ENCODE measurements around a stretch of chr2.

DNA sequence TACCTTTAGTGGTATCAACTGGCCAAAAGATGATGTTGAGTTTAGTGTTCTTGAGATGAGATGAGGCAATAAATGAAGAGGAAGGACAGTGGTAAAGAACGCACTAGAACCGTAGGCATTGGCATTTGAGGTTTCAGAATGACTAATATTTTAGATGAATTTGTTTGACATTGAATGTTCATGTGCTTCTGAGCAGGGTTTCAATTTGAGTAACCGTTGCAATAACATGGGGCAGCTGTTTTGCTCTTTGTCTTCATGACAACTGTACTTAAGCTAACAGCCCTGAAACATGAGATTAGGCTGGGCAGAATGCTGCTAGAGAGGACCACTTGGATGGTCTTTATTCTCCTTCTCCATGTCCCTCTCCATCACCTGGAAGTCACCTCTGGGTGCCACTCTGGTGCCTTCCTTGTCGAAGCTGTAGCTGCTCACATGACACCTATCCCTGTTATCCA lies 4.0 kb downstream of the CTLA4 start:
- PRO-cap, 3 experiments: no peak in any of the 3 experiments
- RAMPAGE, long total RNA, 2 experiments: no peak in any of the 2 experiments
- RRBS: no CpG with 5 or more reads among the region's 4 CpGs

- PRO-cap, 3 experiments: no peak in any of the 3 experiments
- RAMPAGE, long total RNA, 2 experiments: no peak in any of the 2 experiments
- RRBS: no CpG with 5 or more reads among the region's 1 CpG
Measured at GRCh38 chr2:203872070-203872429, 4.5 kb downstream of the CTLA4 start.

- PRO-cap, 3 experiments: no peak in any of the 3 experiments
- RAMPAGE, long total RNA, 2 experiments: no peak in any of the 2 experiments
- RRBS: no CpG with 5 or more reads among the region's 6 CpGs
Measured at GRCh38 chr2:203933887-203934712, 2.5 kb upstream of the ICOS start.

DNA sequence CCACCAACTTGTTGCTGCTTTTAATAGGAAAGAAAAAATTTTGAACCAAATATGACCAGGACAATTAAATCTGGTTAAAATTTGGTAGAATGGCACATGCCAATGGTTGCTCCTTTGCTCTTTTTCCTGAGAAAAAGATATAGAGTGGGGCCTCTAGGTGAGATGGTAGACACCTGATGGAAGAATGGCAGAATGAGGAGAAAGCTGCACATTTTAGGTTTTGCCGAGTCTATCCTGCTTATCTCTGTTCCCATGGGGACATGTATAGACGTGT lies 90.3 kb downstream of the ICOS start:
- PRO-cap, 3 experiments: no peak in any of the 3 experiments
- RAMPAGE, long total RNA, 2 experiments: no peak in any of the 2 experiments
- RRBS: no CpG with 5 or more reads among the region's 2 CpGs

- PRO-cap, 3 experiments: no peak in any of the 3 experiments
- RAMPAGE, long total RNA, 2 experiments: no peak in any of the 2 experiments
- RRBS: no CpG with 5 or more reads among the region's 9 CpGs
Measured at GRCh38 chr2:204453702-204454338, 91.5 kb upstream of the PARD3B start.

- PRO-cap, 3 experiments: no peak in any of the 3 experiments
- RAMPAGE, long total RNA, 2 experiments: no peak in any of the 2 experiments
- RRBS: no CpG with 5 or more reads among the region's 6 CpGs
Measured at GRCh38 chr2:204611008-204611721, 65.9 kb downstream of the PARD3B start.

GRCh38 chr2:204743459-204744370 lies 198.4 kb downstream of the PARD3B start:
- PRO-cap, 3 experiments: no peak in any of the 3 experiments
- RAMPAGE, long total RNA, 2 experiments: no peak in any of the 2 experiments
- RRBS: no CpG with 5 or more reads among the region's 4 CpGs

DNA sequence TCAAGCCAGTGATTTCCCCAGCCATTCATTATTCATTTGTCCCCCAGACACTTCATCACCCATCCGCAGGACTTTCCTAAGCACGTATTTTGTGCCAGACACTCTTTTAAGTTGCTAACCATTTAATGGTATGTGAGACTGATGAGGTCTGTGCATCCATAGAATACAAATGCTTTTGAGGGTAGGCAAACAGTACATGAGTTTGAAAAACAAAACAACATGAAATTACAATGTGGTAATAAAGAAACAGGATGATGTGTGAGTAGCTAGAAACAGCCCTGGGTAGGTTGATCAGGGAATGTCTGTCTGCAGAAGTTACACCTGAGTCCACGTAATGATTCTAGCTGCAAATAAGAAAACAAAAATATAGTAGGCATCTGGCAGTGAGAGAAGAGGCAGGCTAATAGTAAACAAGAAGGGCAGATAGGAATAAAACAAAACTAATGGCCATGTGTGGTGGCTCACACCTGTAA lies 328.2 kb downstream of the PARD3B start:
- PRO-cap, 3 experiments: no peak in any of the 3 experiments
- RAMPAGE, long total RNA, 2 experiments: no peak in any of the 2 experiments
- RRBS: no CpG with 5 or more reads among the region's 3 CpGs

- PRO-cap, 3 experiments: no peak in any of the 3 experiments
- RAMPAGE, long total RNA, 2 experiments: no peak in any of the 2 experiments
- RRBS: no CpG with 5 or more reads among the region's 3 CpGs
Measured at GRCh38 chr2:204922020-204922605, 376.8 kb downstream of the PARD3B start.

DNA sequence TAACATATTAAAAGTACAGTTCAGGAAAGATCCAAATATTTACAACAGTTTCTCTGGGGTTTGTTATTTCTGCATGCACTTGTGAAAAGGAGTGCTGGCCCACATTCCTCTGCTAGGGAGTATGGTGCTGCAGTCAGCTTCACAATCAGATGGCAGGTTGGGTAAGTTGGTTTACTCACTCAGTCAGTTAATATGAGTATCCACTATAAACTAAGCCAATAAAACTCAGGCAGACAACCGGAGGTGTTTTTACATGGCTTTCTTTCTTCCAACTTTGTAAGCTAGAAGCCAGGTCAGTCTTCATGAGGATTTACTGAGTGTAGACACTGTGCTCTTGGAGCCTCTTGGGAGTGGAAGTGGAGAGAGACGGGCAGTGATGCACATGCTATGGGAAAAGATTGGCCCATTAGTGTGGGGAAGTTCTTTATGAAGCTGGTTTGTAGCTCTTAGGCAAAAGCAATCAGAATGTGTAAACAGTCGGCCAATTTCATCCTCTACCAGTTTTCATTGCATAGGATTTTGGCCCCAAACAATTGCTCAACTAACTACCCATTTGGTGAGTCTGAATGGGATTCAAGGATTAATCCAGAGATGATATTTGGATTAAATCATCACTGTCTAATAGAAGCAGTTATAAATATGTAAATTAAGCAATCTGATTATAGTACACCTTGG lies 545.3 kb downstream of the PARD3B start:
- PRO-cap, 3 experiments: no peak in any of the 3 experiments
- RAMPAGE, long total RNA, 2 experiments: start-site peak on the plus strand in 1 of 2 experiments, centred at position 326 of the sequence, 6 reads per replicate
- RRBS: no CpG with 5 or more reads among the region's 3 CpGs

- PRO-cap, 3 experiments: no peak in any of the 3 experiments
- RAMPAGE, long total RNA, 2 experiments: no peak in any of the 2 experiments
- RRBS: no CpG with 5 or more reads among the region's 10 CpGs
Measured at GRCh38 chr2:205703935-205704532, 21.7 kb downstream of the NRP2 start.

- PRO-cap, 3 experiments: no peak in any of the 3 experiments
- RAMPAGE, long total RNA, 2 experiments: no peak in any of the 2 experiments
- RRBS: no CpG with 5 or more reads among the region's 6 CpGs
Measured at GRCh38 chr2:205715063-205715511, 32.8 kb downstream of the NRP2 start.

DNA sequence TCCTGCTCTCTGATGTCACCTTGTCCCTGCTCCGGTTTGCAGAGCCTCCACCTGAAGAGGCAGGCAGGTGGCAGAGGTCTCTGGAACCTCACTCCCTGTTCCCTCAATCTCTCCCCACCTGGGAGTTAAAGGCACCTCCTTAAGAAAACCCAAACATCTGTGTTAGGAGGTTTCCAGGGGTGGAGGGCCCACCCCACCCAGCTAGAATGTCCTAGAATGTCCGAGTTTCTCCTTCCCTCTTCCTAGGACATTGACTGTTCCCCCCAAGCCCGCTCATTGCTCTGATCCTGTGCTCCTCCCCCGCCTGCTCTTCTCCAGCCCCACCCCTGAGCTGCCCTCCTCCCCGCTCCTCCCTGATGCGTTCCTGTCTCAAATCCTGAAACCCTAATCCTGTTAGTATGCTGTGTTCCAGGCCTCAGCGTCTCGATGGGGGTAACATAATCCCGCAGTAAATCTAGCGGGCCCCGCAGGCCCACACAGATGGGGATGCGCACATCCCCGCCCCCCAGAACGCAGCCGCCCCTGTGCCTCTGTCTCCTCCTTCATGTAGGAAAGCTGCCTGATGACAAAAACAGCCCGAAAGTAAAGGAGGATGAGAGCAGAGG lies 51.3 kb downstream of the NRP2 start:
- PRO-cap, 3 experiments: no peak in any of the 3 experiments
- RAMPAGE, long total RNA, 2 experiments: no peak in any of the 2 experiments
- RRBS: no CpG with 5 or more reads among the region's 16 CpGs

GRCh38 chr2:205758189-205758551 lies 75.9 kb downstream of the NRP2 start:
- PRO-cap, 3 experiments: no peak in any of the 3 experiments
- RAMPAGE, long total RNA, 2 experiments: no peak in any of the 2 experiments
- RRBS: no CpG with 5 or more reads among the region's 7 CpGs

GRCh38 chr2:205834710-205835316 lies 152.5 kb downstream of the NRP2 start:
- PRO-cap, 3 experiments: peak in 1 of 3 experiments; most common plus-strand start chr2:205835075 (in 1); most common minus-strand start chr2:205834951 (in 1)
- RAMPAGE, long total RNA, 2 experiments: start-site peak on the minus strand in 2 of 2 experiments, at chr2:205834948-205834981 at its widest, 16 to 21 reads per replicate
- RRBS: no CpG with 5 or more reads among the region's 3 CpGs

DNA sequence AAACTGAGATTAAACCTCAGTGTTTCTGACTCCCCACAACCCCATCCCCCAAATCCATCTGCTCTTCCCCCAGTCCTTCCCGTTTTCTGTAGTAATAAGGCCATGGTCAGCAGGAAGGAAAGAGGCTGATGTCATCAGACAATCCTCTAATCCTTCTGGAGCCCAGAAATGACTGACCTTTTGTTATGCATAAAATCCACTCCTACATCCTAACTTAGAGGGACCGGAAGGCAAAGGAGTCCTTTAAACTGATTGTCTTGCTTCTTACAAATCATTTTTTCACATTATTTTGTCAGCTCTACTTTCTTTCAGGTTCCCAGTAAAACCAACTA lies 155.7 kb downstream of the INO80D start:
- PRO-cap, 3 experiments: no peak in any of the 3 experiments
- RAMPAGE, long total RNA, 2 experiments: no peak in any of the 2 experiments
- RRBS: no CpG with 5 or more reads among the region's 2 CpGs

DNA sequence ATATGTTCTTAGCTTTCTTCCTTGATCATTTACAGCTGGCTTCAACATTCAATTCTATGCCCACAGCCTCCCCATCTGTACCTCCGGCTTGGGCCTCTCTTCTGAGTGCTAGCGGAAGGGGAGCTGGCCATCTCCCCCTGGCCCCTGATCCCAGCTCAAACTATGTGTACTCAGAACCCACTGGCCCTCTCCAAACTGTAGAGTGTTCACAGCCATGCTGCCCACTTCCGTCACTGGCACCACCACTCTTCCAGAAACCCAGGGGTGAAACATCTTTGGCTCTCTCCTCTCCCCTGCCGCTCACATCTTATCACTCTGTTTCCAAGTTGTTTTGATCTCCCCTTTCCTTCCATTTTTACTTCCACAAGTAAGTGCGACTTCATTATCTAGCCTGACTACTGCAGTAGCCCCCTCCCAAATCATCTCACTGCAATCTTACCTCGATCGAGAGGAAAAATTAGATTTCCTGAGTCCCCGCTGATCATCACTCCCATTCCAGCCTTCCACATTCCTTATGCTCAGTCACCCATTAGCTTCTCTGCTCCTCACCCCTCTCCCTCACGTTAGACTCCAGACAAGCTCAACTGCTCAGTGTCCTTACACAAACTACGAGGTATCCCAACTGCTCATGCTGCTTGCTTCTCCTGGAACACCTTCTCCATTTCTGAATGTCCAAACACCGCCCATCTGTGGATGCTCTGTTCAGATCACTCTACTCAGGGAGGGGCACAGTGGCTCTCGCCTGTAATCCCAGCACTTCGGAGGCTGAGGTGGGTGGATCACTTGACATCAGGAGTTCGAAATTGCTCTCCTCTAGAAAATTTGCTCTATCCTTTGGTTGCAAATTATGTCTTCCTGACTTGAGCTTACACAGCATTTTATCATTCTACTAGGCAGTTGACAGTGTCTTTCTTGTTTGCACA lies 96.7 kb downstream of the INO80D start:
- PRO-cap, 3 experiments: no peak in any of the 3 experiments
- RAMPAGE, long total RNA, 2 experiments: no peak in any of the 2 experiments
- RRBS: no CpG with 5 or more reads among the region's 14 CpGs

GRCh38 chr2:206144661-206145035 lies 14.6 kb downstream of the NDUFS1 start:
- PRO-cap, 3 experiments: no peak in any of the 3 experiments
- RAMPAGE, long total RNA, 2 experiments: no peak in any of the 2 experiments
- RRBS: no CpG with 5 or more reads among the region's 2 CpGs

DNA sequence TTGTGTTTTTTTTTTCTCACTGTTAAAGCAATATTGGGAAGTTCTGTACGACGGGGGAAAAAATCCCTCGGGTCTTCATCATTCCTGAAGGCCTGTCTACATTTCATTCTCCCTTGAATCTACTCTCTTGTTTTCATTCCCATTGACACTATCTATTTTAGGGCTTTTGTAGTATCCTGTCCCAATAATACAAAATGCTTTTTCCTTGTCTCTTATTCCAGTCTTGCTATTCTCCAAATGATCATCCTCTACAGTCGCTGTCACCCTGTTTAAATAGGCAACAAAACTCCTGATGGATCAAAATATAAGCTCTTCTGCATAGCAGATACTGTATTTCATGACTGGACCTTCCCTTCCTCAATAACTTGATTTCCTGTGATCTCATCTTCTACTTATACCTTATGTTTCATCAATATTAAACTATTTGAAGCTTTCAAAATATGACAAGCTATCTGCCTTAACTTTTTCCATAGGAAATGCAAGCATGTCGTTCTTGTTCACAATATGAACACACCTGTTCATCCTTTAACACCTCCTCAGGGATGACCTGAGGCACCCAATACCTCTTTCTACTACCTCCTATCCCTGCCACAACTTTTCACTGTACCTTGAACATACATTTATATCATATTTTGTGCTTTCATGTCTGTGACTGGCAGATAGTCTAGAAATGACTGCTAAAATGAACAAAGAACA lies 8.2 kb downstream of the NDUFS1 start:
- PRO-cap, 3 experiments: no peak in any of the 3 experiments
- RAMPAGE, long total RNA, 2 experiments: no peak in any of the 2 experiments
- RRBS: no CpG with 5 or more reads among the region's 5 CpGs

GRCh38 chr2:206158203-206158700 lies 992 bp downstream of the NDUFS1 start:
- PRO-cap, 3 experiments: no peak in any of the 3 experiments
- RAMPAGE, long total RNA, 2 experiments: no peak in any of the 2 experiments
- RRBS: 7% methylated on average over 2 of the region's 17 CpGs